Endothelial cell (in vitro differentiated cells): Measurements from ENCODE around the gene NKD1.

GRCh38 chr16:49857588-49858188, 1.8 kb upstream of the ZNF423 start:
- PRO-cap, result no peak

- PRO-cap, result no peak
Measured at GRCh38 chr16:50078549-50079026, 12.8 kb downstream of the HEATR3 start.

GRCh38 chr16:50245102-50246283, 20.9 kb upstream of the ADCY7 start:
- PRO-cap, result bidirectional peak, plus-strand start at chr16:50246170, minus-strand start at chr16:50246138; unidirectional peak, plus-strand start at chr16:50246170

DNA sequence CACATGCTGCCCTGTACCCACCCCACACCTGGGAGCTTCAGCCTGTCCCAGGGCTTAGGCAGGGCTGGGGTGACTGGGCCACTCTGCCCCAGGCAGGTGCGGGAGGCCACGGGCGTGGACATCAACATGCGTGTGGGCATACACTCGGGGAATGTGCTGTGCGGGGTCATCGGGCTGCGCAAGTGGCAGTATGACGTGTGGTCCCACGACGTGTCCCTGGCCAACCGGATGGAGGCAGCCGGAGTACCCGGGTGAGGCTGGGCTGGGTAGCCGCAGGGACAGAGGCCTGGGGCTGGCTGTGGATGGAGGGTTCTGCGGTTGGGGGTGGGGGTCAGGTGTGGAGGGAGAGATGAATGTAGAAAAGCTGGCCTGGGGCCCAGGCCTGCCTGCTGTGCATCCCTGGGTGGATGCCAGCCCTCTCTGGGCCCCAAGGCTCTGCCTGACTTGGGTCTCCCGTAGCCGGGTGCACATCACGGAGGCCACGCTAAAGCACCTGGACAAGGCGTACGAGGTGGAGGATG, 34.3 kb downstream of the ADCY7 start:
- PRO-cap, result no peak

DNA sequence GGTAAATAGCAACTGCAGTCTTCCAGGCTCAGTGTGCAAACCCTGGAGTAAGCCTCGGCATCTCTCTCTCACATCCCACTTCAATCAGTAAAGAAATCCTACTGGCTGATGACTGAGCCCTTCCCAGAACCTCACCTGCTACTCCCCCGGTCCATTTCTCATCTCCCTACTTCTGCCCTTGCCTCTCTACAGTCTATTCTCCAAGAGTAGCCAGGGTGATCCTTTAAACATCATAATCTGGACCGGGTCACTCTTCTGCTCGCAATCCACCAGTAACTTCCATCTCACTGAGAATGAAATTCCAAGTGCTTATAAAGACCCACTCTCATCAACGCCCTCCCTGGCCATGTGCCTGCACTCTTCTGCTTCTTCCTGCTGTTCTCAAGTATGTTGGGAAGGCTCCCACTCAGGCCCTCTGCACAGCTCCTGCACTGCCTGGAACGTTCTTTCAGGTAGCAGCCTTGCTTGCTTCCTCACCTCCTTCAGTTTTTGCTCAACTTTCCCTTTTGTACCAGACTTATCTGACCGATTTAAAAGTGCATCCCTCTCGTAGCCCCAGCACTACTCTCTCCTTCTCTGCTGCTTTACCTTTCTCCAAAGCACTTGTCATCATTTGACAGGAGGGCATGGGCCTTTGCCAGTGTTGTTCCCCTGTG, 44.5 kb downstream of the BRD7 start:
- PRO-cap, result no peak

GRCh38 chr16:50335095-50335617, 33.6 kb downstream of the BRD7 start:
- PRO-cap, result no peak

GRCh38 chr16:50367956-50368563, 728 bp downstream of the BRD7 start:
- PRO-cap, result unidirectional peak, plus-strand start at chr16:50368183

- PRO-cap, result no peak
Measured at GRCh38 chr16:50396697-50397659, 28.2 kb upstream of the BRD7 start.

GRCh38 chr16:50467749-50468693, 80.2 kb upstream of the NKD1 start:
- PRO-cap, result no peak

DNA sequence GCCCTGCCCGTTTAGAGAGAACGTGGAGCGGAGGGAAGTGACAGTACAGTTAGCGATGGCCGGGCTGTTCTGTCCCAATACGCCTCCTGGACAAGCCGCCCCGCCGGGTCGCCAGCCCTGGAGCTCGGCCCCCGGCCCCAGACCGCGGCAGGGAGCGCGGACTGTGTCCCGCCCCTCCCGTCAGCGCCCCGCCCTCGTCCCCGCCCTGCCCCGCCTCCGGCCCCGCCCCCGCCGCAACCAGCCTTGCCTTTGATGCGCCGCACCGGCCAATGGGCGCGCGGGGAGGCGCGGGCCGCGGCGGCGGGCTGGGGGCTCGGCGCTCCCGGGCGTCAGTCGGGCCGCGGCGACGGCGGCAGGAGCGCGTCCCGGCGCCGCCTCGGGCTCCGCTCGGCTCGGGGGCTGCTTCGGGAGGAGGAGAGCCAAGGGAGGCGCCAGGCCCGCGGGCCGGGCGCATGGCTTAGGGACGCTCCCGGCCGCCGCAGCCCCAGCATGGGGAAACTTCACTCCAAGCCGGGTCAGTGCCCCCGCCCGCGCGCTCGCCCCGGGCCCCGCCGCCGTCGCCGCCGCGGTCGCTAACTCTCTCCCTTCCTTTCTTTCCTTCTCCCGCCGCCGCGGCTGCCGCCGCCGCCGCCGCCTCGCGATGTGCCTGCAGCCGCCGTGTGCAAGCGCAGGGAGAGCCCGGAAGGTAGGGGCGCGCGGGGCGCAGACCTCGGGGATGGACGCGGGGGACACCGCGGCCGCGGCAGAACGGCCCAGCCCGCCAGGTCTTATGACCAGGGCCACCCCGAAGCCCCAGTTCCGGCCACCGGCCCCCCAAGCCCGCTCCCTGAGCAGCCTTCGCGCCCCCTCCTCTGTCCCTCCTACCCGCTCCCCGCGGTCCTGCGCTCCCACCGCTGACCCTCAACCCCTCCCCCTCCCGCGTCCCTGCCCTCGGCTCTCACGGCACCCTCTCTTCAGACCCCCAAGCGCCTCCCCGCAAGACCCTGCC, at the start of gene NKD1:
TSS of gene NKD1 (plus strand) at position 332 of the 988 bp plus-strand sequence.
- PRO-cap, result bidirectional peak, plus-strand start at position 332 of the sequence, minus-strand start at position 144 of the sequence

- PRO-cap, result no peak
Measured at GRCh38 chr16:50591672-50592924, 43.9 kb downstream of the NKD1 start.

DNA sequence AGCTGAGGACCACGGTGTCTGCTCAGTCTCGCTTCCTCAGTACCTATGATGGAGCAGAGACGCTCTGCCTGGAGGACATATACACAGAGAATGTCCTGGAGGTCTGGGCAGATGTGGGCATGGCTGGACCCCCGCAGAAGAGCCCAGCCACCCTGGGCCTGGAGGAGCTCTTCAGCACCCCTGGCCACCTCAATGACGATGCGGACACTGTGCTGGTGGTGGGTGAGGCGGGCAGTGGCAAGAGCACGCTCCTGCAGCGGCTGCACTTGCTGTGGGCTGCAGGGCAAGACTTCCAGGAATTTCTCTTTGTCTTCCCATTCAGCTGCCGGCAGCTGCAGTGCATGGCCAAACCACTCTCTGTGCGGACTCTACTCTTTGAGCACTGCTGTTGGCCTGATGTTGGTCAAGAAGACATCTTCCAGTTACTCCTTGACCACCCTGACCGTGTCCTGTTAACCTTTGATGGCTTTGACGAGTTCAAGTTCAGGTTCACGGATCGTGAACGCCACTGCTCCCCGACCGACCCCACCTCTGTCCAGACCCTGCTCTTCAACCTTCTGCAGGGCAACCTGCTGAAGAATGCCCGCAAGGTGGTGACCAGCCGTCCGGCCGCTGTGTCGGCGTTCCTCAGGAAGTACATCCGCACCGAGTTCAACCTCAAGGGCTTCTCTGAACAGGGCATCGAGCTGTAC, 17.3 kb downstream of the NOD2 start:
- PRO-cap, result no peak

DNA sequence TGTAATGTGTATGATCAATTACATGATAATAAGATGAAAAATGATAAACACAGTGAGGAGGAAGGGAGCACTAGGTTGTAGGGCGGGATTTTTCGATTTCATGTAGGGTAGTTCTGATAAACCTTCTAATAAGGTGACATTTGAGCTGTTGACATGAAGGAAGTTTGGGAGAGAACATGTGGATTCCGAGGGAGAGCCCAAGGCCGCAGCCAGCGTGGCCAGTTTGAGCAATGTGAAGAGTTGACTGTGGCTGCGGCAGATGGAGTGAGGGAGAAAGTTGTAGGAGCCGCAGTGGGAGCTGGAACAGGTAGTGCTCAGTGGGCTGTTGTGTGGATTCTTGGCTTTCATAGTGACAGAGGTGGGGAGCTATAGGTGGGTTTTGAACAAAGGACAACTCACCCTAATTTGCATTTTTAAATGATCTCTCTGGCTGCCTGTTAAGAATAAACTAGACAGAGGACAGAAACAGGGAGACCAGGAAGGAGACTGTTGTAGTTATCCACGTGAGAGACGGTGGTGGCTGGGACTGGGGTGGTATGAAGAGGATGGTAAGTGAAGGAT, 16.3 kb downstream of the CYLD start:
- PRO-cap, result no peak

DNA sequence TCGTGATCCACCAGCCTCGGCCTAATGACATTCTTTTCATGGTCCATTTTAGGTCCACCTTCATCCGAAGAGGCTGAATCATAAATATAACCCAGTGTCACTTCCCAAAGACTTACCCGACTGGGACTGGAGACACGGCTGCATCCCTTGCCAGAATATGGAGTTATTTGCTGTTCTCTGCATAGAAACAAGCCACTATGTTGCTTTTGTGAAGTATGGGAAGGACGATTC, 52.2 kb downstream of the CYLD start:
- PRO-cap, result no peak

DNA sequence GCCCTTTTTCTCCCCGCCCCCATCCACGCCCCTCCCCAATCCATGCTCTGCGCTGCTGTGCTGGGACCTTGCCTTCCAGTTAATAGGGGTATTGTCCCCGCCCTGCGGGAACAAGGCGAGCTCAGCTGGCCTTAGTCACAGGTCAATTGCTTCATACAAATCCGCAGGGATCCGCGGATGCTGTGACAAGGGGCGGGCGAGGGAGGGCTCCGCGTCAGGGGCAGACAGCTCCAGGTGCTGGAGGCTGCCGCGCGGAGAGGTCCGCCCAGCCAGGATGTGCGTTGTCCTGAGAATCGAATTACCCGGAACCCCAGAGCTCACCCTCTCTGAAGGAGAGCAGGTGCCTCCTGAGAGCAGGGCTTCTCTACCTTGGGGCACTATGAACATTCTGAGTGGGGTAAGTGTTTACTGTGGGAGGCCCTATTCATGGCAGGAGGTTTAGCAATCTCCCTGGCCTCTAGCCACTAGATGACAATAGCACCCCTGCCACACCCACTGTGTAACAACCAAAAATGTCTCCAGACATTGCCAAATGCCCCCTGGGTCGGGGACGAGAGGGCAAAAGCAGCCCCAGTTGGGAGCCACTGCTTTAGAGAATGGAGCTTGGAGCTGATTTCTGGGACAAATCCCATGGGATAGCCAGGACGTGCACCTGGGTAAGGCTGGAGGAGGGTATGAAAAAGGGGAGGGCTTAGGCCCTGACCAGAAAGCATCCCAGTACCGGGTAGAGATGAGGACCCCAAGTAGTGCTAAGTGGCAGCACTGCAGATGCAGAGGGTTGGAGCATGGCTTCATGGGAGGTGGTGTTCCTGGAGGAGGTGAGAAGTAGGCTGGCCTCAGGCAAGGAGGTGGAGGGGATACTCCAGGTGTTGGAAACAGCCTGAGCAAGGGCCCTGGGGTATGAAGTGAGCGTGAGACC, 138.2 kb downstream of the CYLD start:
- PRO-cap, result no peak

GRCh38 chr16:51135017-51135572, 16.0 kb downstream of the SALL1 start:
- PRO-cap, result unidirectional peak, minus-strand start at chr16:51135090

DNA sequence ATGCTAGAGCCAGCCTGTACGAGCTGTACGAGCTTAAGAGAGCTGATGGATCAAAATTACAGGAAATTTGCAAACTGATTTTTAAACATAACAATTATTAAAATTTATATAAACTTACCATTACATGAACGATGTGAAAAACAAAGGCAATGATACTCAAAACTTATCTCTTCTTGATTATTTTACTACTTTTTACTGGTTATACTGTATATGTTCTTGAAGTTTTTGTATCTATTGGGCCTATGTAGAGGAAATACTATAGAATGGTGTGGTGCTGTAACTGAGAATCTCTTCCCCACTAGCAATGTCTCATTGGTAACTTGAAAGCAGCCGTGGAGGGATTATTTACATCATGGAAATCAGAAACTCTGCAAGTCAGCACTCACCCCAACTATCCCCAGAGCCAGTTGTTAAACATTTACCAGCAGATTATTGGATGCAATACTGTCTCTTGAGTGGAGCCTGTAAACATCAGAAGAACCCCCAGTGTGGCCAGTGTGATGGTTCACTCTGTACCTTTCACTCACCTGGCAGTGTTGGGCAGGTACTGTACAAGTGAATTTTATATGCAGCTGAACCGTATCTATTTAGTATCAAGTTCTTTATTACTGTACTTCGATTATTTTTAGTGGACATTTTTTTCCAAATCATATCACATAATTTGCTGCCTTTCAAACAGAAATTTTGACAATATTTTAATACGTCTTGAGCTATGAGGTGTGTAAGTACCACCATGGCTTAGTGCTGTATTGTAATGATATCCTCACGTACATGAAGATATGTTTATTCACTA, 299.8 kb upstream of the SALL1 start:
- PRO-cap, result no peak

DNA sequence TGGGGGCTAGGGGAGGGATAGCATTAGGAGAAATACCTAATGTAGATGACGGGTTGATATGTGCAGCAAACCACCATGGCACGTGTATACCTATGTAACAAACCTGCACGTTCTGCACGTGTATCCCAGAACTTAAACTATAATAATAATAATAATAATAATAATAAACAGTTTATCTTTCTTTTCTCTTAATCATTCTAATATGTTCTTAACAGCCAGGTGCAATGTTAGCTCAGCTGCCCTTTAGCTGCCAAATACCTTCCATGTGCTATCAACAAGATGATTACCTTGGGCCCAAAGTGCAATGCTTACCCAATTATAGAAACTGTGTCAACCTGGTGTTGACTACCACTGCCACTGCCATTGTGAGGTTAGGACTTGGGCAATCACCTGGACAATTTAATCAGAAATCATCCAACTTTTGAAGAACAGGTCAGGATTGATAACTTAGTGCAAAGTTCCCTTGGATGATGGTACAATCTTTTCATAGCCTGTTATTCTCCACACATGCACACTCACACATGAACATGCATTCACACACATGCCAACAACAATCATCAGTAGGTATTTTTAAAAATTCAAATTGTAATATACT, 371.8 kb upstream of the SALL1 start:
- PRO-cap, result no peak

DNA sequence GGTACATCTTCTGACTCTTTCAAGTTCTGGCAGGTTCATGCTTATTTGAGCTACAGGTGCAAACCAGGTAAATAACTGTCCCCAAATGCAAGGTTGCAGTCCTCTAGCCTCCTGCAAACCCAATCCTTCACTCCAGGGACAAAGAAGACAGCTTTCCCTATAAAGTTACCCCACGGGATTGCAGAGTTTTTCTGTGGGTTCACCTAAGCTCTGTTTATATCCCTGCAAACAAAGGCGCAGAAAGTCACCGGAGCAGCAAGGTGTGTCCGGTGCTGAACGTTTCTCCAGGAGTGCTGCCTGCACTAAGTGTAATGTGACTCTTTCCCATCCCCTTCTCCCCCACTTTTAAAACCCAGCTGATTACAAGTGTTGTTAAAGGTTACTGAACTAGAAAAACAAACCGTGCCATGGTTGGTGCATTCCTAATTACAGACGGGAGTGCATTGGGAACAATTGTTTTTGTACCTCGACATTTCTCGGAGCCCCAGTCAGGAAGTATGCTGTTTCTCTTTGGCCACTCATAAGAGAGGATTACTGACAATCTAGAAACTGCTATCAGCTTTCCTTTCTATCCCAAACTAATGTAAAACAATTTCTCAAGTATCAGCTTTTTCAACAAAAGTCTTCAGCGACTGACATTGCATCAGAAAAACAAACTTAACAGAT, 440.9 kb upstream of the SALL1 start:
- PRO-cap, result no peak

DNA sequence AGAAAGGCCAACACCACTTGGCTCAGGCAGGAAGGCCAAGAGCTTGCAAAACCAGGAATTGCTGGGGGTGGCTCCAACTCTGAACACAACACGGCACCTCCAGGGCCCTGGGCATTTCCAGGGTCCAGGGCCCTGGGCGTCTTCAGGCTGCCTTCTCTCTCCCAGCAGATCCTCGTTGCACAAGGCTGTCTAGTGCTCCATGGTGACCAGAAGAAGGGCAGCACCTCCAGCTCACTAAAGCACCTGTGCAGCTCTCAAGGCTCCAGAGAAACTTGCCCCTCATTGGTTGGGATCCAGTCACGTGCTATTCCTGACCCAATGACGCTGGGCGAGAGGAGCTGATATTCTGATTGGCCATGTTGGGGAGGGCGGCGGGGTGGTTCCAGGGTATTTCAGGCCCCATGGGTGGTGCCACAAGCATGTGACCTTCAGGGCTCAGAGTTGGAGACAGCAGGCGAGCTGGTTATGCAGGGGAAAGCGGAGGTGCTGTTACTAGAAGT, 309.2 kb downstream of the TOX3 start:
- PRO-cap, result no peak